Peyer's patch (tissue), 4 donors: ENCODE measurements around a stretch of chr1.

DNA sequence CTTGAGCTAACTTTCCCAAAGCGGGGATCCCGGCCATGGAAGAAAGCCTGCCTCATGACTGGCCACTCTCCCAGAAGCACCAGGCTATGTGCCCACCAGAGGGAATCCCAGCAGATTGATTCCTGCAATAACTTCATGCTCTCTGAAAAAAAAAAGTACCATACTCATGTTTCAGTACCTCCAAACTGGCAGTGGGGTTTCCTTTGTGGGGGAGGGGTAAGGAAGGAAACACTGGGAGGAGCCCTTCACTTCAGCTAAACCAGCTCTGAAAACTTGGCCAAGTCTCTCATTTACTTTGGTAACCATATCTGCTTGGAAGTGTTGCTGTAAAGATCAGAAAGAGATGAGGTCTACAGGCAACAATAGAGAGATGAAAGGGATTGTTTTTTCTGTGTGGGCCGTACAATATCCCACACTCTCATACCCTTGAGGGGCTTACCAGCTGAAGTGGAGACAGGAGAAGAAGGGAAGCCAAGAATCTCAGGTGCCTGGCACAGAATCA lies 42.3 kb upstream of the TACSTD2 start:
- PRO-cap, result no peak
- RAMPAGE, long total RNA, 4 experiments, result no peak in any of the 4 experiments

GRCh38 chr1:58699109-58699903 lies 556 bp downstream of the MYSM1 start:
- PRO-cap, result no peak
- RAMPAGE, long total RNA, 4 experiments, result no peak in any of the 4 experiments

DNA sequence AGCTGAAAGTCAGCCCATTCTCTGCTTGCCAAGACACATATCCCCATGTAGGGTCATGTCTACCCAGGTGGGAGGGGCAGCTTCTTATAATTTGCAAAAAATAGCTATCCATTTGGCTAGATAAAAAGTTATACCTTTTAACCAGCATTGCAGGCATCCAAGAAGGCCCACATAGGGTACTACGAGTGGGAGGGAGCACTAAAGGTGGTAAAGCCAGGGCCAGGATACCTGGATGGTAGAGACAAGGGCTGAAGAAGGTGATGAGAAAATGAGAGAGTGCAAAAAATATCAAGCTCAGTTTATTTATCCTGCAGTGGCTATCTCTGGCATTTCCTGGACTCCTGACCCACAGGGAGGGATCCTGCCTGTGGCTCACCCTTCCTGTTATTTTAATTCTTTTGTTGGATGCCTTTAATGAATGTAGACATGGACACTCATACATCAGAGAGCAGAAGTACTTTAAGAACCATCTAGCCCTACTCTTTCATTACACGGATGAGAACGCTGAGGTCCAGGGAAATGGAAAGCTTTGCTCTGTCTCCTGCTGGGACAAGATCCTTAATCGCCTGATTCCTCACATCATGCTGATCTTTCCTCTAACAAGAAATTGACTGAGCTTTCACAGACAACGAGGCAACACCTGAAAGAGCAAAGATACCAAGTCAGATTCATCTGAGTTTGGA lies 20.7 kb downstream of the JUN start:
- PRO-cap, result no peak
- RAMPAGE, long total RNA, 4 experiments, result no peak in any of the 4 experiments

- PRO-cap, result bidirectional peak, plus-strand start at chr1:58781939, minus-strand start at chr1:58781911; unidirectional peak, minus-strand start at chr1:58782073; bidirectional peak, plus-strand start at chr1:58782487, minus-strand start at chr1:58782202
- RAMPAGE, long total RNA, 4 experiments, result start-site peak on the minus strand in 1 of 4 experiments, at chr1:58781909-58782415 at its widest, 23 to 119 reads per replicate
Observed at GRCh38 chr1:58781549-58782597, 2.0 kb downstream of the JUN start.

GRCh38 chr1:58812870-58813504 lies 29.1 kb upstream of the JUN start:
- PRO-cap, result no peak
- RAMPAGE, long total RNA, 4 experiments, result no peak in any of the 4 experiments

- PRO-cap, result bidirectional peak, plus-strand start at chr1:58922621, minus-strand start at chr1:58922404
- RAMPAGE, long total RNA, 4 experiments, result no peak in any of the 4 experiments
Observed at GRCh38 chr1:58922158-58922746, 138.4 kb upstream of the JUN start.

DNA sequence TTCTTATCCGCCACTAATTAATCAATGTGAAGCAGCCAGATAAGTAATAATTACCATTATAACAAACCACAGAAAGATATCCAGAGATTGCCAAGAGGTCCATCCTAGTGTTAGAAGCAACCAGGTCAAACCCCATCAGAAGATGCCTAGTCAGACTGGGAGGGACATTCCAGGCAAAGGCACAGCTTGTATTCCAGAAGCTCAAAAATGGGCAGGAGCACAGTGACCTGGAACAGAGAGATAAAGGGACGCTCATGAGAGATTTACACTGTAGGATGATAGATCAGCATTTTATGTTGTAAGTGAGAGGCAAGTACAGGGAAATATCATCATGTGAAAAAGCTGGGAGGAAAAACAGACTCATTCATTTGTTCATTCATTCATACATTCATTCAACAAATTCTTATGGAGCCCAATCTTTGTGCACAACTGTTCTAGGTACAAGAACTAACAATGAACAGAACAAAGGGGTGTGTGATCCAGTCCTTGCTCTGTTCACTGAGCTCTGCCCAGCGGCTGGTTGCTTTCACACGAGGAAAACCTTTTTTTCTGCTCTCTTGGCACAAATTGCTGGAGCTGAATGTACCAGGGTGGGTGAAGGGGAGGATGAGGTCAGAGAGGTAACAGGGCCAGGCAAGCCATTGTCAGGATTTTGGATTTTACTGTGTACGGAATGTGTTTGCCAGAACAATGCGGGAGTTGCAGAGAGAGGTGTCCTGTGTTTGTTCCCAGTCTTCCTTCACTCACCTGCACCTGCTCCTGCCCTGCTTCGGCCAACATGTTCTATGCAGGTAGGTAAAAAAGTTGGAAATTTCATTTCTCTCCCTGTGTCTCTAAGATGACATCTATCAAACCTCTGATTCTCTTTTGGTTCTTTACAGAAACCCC lies 240.7 kb upstream of the FGGY start:
- PRO-cap, result no peak
- RAMPAGE, long total RNA, 4 experiments, result no peak in any of the 4 experiments

DNA sequence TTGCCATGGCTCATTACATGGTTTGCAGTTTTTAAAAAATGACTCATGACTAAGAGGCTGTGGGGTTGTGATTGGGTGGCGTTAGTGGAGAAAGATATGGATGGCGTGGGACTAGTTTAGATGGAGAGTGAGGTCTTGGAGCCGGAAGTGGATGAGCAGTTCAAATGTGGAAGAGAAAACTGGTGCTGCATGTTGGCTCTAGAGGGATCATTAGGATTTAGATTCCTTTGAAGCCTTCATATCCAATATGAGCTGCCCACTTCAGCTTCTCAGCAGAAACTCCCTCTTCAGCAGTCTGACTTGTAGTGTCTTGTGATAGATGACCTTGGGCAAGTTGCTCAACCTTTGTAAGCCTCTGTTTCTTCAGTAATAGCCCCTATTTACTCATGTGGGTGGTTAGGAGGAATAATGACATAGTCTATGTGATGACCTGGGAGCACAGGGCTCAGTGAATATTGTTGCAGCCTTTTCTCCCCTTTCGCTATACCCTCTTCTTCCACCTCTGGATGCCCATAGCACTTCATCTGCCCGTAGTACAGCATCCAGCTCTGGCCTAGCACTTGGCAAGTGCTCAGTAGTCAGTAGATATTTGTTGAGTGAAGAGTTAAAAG lies 6.4 kb upstream of the FGGY start:
- PRO-cap, result no peak
- RAMPAGE, long total RNA, 4 experiments, result no peak in any of the 4 experiments

- PRO-cap, result unidirectional peak, minus-strand start at chr1:59292697
- RAMPAGE, long total RNA, 4 experiments, result no peak in any of the 4 experiments
Observed at GRCh38 chr1:59292573-59293114, 4.2 kb upstream of the FGGY start.

DNA sequence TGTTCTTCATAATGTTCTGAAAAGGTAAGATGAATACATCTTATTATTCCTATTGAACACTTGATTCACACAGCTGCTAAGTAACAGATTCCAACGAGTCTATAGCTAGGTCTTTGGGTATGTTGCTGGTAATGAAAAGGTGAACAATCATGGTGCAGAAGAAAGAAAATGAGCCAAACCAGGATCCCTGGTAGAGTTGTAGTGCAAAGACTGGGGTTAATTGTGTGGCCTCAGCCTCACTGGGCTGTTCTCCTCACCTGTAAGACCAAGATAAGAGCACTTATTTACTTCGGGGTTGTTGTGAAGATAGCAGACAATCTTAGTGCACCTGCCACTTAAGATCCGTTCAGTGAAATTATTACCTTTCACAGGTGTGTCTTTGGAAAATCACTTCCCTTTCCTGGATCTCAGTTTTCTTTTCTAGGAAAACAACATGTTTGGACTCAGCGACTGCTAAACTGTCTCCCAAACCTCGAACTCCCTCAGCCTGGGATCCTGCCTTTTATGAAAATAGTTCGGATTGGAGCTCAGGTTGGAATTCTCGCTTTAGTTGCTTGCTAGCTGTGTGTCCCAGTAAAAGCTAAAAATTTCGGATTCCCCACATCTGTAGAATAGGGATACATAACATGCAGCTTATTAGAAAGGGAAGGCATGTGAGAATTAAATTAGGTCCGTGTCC lies 1.2 kb upstream of the FGGY start:
- PRO-cap, result bidirectional peak, plus-strand start at position 312 of the sequence, minus-strand start at position 272 of the sequence
- RAMPAGE, long total RNA, 4 experiments, result start-site peak on the plus strand in 1 of 4 experiments, centred at position 451 of the sequence, 18 reads per replicate

DNA sequence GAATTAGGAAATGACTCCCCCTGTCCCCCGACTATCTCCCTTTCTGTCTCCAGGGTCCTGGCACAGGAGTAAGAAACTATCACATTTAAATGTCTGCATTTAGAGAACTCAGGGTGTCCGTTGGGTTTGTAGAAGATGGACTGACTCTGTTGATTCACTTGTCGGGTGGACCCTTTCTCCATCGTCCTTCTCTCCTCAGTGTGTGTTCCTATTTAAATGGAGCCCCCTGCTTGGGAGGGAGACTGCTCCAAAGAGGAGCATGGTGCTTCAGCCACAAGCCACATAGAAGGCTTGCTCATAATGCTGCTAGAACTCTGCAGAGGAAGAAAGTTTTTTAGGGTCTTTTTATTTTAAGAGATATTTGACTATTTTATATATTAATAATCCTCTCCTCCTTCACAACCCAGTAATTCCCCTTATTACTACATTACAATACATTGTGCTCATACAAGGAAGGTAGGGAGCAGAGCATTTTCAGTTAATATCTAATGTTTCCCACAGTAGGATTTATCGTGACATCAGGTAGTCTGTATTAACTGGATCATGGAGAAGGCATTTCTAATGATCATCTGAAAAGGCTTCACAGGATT lies 13.7 kb downstream of the FGGY start:
- PRO-cap, result no peak
- RAMPAGE, long total RNA, 4 experiments, result no peak in any of the 4 experiments

DNA sequence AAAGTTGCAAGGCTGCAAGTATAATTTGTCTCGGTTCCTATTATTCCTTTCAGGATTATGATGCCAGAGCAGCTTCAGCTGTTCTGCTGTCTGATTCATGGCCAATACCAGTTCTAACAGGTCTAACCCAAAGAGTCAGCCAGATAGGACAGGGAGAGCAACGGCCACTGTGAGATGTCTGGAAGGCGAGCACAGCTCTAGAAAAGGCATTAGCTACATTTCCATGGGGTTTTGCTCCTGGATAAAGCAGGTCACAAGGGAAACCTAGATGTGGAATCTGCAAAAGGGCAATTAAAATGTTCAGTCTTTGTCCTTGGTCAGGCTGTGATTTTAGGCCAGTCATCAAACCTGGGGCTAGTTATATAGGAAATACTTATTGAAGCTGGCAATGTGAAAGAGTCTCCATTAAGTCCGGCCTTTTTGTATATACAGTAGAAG lies 53.2 kb upstream of the HOOK1 start:
- PRO-cap, result no peak
- RAMPAGE, long total RNA, 4 experiments, result no peak in any of the 4 experiments

DNA sequence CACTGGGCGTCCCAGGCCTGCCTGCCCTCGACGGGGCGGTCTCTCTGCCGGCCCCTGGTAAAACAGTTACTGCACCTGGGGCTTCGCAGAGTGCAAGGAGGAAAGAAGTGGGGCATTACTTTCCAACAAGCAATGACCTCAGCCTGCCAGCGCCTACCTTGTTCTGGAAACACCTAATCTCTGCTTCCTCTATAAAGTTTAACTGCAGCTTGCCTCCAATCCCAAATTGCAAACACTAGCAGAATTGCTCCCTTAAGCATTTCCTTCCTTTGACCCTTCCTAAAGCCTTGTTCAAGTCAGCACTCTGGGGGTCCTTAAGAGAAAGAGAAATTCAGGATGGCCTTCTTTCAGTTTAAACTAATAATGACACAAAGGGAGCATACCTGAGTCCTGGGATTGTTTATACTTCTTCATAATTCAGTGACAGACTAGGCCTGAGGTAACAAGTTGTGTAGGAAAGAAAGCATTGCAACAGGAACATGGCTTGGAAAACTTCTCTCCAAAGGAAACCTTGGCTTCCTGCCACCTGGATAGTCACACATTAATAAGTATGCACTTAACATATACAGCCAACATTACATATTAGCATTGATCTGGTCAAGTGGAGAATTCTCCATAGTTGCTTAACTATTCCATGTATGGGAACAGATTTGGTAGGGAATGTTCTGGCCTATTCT lies 27.5 kb upstream of the NFIA start:
- PRO-cap, result no peak
- RAMPAGE, long total RNA, 4 experiments, result no peak in any of the 4 experiments

DNA sequence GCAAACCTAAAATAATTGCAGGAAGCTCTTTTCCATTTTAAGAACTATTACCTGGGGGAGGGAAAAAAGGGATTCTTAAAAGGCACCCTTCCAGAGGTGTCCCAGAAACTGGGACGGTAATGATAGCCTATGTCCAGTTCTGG lies 1.1 kb upstream of the NFIA start:
- PRO-cap, result no peak
- RAMPAGE, long total RNA, 4 experiments, result no peak in any of the 4 experiments

DNA sequence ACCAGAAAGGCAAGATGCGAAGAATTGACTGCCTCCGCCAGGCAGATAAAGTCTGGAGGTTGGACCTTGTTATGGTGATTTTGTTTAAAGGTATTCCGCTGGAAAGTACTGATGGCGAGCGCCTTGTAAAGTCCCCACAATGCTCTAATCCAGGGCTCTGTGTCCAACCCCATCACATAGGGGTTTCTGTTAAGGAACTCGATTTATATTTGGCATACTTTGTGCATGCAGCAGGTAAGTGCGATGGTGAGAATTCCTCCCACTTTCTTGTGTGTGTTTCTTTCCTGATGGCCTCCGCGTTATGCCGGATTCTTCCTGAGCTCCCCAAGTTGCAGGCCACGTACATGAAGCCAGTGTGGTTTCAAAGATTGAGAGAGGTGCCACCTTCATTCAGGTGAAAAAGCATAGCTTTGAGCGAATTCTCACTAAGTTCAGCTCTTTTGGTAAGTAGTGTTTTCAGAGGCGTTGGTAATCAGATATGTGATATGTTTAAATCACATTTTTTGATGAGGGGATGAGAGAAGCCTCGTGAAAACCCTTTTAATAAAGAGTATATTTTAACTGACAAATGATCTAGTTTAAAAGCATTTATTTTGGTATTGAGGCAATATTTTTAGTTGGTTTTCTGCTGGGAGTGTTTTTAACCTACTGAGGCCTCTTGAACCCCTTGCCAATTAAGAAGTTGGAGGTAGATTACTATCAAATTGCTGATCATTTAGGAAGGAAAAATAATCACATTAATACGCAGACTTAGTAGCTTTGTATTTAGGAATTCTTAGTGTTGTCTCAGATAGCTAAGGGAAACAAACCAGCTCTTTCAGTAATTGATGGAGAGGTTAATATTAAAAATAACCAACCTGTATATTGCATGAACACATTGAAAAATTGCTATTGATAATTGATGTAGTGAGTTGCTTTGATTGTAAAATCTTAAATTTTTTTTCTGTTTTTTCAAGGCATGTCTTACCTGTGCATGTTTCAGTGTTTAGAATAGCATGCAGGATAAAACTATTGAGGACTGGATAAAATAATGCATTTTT lies 6.4 kb downstream of the NFIA start:
- PRO-cap, result no peak
- RAMPAGE, long total RNA, 4 experiments, result no peak in any of the 4 experiments

- PRO-cap, result no peak
- RAMPAGE, long total RNA, 4 experiments, result no peak in any of the 4 experiments
Observed at GRCh38 chr1:61141580-61142248, 59.4 kb downstream of the NFIA start.

DNA sequence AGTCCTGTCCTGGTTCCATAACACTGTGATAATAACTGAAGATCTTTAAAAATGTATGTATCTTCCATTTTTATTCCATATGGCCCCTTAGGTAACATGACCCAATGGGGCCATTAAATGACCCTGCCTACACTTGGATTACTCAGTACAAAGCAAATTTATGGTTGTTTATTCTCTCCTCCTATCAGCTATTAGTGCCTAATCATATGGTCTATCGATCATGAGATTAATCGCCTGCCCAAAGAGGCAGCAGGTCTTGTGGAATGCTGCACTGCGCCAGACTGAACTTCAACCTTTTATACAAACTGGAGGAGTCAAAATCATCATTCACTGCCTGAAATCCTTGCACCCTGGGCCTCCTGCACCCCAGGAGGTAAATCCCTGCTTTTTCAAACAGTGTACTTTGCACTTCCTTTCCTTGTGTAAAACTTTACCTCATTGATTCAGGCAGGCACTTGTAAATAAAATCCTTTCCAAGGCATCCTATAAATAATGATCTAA lies 69.7 kb downstream of the NFIA start:
- PRO-cap, result no peak
- RAMPAGE, long total RNA, 4 experiments, result no peak in any of the 4 experiments

- PRO-cap, result no peak
- RAMPAGE, long total RNA, 4 experiments, result no peak in any of the 4 experiments
Observed at GRCh38 chr1:61198597-61199007, 116.2 kb downstream of the NFIA start.

- PRO-cap, result no peak
- RAMPAGE, long total RNA, 4 experiments, result no peak in any of the 4 experiments
Observed at GRCh38 chr1:61227761-61228701, 145.7 kb downstream of the NFIA start.

DNA sequence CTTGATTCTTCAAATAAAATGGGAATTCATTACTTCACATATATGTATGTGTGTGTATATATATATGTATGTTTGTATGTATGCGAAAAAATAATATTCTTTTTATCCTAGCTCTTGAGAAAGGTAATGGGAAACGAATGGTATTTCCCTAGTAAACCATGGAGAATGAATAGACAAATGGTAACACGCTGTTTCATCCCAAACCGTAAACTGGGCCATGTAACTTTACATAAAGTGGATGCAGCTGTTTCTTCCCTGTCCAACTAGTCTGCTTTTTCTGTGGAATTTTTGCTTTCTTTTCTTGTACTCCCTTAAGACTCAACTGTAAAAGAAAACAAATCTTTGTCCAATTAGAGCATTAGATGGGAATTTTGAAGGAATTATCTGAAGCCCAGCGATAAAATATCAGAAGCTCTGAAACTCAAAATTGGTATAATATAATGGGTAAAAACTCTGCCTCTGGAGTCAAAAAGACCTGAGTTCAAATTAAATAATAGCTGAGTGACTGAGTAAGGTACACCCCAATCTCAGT lies 198.1 kb downstream of the NFIA start:
- PRO-cap, result no peak
- RAMPAGE, long total RNA, 4 experiments, result no peak in any of the 4 experiments